H7 (cell line): ENCODE results near the genes ST8SIA6, HACD1, ARL5B and MALRD1.

GRCh38 chr10:17234533-17234936 lies 6.5 kb downstream of the VIM start:
- RAMPAGE, long total RNA: start-site peak on the plus strand at chr10:17234717-17234737, 56 reads

- RAMPAGE, long total RNA: no peak
These were observed 8.2 kb downstream of the VIM start for GRCh38 chr10:17235986-17236953.

DNA sequence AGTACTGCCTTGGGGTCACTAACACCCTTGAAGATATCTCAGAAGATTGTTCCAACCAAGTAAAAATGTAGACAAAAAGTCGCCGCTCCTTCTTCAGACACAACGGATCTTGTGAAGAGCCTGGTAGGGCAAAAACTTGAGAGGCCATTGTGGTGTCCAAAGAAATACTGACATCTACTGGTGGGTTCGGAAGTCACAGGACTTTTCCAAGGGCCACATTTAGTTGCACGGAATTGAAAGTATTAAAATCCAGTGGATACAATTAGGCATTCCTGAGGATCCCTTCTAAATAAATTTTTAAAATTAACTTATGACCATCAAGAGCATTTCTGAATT lies 29.6 kb downstream of the VIM start:
- RAMPAGE, long total RNA: no peak

GRCh38 chr10:17449886-17450381 lies 4.5 kb downstream of the ST8SIA6 start:
- RAMPAGE, long total RNA: no peak

DNA sequence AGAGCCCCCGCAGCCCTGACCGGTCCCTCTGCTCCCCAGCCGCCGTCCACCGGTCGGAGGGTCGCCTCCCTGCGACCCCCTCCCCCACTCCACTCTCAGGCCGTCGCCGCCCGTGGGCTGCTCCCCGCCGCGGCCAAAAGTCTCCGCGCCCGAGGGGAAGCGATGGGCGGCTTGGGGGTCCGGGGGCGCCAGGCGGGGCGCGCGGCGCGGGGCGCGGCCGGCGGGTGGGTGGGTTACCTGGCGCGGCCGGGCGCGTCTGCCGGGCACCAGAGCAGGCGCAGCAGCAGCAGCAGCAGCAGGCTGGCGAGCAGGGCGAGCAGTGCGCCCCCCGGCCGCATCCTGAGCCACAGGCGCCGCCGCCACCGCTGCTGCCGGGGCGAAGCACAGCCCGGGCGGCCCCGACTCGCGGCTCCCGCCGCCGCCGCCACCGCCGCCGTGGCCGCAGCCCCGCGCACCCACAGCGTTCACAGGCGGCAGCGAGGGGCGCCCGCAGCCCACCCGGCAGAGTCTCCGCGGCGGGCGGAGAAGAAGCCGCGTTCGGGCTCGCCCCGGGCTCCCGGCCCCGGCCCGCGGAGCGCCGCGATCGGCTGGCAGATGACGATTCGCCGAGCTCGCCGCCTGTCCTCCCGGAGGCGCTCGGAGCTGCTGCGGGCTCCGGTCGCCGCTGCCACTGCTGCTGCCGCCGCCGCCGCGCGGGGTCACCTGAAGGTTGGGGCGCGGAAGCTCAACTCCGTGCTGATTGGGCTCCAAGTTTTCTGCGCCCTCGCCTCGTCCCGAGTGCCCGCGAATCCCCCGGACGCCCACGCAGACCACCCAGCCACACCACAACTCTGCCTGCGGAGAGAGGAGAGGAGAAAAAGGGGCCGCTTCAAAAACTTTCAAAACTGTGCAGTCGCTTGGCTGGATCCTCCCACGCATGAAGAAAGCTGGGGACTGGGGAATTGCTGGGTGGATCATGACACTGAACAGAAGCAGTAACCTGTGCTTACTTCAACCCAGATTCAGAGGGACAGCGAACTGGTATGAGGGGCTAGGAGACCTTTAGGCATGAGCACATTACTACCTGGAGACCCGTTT lies at the start of gene ST8SIA6:
Gene ST8SIA6 (minus strand): TSS at position 678 of the 1,077 bp plus-strand sequence.
- RAMPAGE, long total RNA: no peak

DNA sequence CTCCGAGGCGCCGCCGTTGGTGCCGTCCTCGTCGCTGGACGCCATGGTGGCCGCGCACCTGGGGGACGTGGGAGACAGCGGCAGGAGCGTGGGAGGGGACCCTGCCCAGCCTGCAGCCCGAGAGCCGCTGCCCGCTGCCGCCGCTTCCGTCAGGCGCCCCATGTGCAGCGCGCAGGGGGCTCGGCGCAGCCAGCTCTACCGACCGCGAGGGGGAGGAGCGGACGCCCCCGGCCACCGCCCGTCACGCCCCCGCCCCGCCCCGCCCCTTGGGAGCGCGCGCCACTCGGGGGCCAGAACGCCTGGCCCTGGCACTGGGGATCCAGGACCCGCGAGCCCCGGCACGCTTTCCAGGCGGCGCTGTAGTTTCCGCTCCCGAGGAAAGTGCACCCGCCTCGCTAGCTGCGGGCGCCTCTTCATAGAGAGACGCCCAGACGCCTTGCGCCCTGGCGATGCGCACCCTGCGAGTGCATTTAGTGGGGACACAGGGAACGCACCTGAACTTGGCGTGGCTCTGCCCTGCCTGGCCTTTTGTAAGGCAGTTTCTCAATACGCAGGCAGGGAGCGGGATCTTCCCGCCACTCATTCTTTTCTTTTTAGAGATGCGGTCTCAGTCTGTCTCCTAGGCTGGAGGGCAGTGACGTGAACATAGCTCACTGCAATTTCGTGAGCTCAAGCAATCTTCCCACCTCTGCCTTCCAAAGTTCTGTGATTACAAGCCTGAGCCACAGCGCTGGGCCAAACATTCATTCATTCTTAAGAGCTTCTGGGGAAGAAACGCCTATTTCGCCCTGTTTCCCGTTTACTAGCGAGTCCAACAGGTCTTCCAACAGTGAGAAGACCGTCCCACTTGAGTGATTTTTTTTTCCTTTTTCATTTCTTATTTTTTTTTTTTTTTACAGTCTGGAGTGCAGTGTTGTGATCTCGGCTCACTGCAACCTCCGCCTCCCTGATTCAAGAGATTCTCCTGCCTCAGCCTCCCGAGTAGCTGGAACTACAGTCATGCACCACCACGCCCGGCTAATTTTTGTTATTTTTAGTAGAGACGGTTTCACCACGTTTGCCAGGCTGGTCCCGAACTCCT lies at the start of gene HACD1:
Gene HACD1 (minus strand): TSS at position 197 of the 1,081 bp plus-strand sequence.
- RAMPAGE, long total RNA: no peak

DNA sequence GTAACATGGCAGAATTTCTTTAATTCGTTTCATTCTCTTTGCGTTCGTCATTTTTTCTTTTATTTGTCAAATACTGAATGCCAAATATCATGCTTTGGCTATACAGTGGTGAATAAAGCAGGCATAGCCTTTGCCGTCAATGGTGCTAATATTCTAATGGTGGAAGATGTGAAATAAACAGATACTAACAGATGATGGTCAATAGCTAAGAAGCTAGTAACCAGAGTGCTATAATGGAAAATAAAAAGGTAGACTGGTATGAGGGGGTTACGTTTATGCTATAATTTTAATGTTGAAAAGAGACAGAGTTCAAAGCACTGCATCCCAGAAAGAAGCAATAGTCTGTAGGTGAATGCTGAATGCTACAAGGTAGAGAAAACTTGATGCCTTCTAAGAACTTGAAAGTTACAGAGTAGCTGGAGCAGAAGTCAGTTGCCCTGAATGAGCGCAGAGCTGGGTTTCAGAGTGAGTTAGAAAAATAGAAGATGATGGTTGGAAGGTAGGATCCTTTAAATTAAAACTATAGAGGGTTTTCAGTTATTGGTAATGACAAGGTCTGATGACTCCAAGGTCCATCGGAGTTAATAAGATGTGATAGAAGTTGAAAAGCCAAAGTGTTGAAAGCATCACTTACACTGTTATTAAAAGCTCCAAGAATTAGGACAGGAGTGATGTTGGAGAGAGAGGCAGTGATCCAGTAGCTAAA lies 23.7 kb downstream of the STAM start:
- RAMPAGE, long total RNA: no peak

DNA sequence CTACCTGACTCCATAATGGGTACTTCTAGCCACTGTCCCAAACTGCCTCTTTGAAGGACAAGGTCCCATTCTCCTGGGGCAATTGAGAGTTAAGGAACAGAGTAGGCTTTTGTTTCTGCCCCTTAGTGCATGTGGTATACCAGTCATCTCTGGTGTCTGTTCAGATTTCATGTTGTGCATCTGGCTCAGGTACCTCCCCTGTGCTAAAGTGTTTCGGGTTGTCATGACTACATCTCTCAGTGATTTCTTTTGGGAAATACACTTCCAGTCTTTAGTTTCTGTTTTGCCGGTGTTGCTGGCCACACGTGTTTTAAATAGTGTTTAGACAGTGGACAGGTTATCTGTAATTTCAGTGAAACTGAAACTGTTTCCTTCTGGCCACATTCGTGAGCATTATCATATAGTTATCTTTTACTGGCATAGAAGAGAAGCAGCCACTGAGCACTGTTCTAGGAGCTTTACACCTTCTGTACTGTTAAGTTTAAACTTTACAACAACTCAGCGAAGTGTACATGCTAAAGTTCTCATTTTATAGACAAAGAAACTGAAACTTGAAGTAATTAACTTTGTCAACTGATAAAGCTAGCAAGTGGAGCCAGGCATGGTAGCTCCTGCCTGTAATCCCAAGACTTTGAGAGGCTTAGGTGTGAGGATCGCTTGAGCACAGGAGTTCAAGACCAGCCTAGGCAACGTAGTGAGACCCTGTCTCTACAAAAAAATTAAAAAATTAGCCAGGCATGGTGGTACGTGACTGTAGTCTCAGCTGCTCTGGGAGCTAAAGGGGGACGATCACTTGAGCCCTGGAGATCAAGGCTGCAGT lies 4.9 kb downstream of the TMEM236 start:
- RAMPAGE, long total RNA: no peak

- RAMPAGE, long total RNA: no peak
These were observed 19.2 kb downstream of the TMEM236 start for GRCh38 chr10:17771153-17771591.

GRCh38 chr10:17891373-17892040 lies 60.2 kb upstream of the SLC39A12 start:
- RAMPAGE, long total RNA: no peak

- RAMPAGE, long total RNA: no peak
These were observed 2.0 kb downstream of the CACNB2 start for GRCh38 chr10:18142200-18142622.

DNA sequence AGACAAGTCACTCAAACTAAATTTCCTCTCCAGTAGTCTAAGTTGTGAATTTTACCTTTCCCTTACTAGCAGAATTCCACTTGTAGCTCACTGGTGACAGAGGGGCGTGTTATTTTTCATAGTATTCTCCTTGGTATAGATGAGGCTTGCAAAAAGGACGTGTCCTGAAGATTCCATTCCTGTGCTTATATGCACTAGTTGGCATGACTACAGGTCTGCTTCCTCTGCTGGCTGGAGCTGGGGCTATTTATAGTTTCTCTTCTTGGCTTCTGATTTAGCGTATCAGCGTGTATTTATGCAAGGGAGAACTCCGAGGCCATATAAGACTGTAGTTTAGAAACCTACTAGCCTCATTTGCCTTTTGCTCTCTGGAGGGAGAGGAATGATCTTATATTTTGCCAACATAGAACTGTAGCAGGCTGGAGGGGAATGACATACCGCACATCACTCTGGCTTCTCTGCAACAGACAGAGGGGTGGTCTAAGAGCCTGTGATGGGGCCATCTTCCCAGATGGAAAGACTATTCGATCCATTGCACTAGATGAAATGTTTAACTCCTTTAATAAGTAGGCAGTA lies 39.7 kb downstream of the CACNB2 start:
- RAMPAGE, long total RNA: no peak

GRCh38 chr10:18215174-18215435 lies 74.9 kb downstream of the CACNB2 start:
- RAMPAGE, long total RNA: no peak

DNA sequence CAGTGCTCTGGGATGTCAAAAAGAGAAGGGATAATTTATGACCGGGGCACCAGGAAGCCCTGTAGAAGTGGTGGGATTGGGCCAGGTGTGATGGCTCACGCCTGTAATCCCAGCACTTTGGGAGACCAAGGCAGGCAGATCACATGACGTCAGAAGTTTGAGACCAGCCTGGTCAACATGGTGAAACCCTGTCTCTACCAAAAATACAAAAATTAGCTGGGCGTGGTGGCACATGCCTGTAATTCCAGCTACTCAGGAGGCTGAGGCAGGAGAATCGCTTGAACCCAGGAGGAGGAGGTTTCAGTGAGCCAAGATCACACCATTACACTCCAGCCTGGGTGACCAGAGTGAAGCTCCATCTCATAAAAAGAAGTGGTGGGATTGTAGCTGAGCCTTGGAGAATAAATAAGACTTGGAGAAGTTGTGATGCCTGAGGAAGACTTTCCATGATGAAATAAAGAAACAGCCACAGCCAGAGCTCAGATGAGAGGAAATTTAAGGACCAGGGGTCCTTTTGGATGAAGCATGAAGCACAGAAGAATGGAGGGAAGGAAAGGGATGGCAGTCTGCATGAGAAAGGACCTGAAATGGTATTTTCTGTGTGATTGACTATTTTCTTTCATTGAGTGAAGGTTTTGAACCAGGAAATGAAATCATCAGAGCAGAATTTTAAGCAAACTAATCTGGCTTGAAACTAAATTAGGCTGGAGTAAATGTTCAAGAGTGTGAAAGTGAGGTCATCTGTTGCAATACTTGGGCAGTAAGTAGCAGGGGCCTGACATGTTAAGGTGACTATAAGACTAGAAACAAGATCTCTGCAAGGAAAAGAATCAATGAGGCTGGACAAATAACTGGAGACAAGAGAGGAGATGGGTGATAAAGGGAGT lies 205.5 kb downstream of the NSUN6 start:
- RAMPAGE, long total RNA: no peak

DNA sequence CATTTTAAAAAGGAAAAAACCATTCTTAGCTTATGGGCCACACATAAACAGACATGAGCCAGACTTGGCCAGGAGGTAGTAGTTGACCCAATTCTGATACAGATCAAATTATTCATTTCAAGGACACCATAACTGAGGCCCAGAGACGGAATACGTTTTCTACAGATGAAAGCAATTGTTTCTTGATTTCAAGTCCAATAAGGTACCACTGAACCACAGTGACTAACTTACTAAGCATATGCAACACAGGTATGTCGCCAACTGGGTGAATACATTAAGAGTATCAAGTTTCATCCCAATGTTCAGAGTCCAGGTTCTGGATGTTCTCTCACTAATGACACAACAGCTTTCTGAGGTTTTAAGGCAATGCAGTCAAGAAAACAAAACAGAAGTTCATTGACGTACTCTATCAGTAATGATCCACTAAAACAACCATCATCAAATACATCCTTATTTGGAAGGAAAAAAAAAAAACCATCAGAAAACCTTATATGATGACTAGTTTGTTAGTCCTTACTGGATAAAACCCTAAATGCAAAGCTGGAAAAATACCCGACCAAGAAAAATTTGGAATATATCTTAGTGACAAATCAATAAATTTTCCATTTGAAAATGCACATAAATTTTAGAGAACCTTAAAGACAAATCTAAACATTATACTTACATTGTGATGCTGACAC lies 35.7 kb downstream of the NSUN6 start:
- RAMPAGE, long total RNA: no peak

GRCh38 chr10:18658780-18659880 lies at the start of gene ARL5B:
Gene ARL5B (plus strand): TSS chr10:18659431.
- RAMPAGE, long total RNA: no peak

- RAMPAGE, long total RNA: no peak
These were observed 78.2 kb downstream of the ARL5B start for GRCh38 chr10:18737433-18737747.

DNA sequence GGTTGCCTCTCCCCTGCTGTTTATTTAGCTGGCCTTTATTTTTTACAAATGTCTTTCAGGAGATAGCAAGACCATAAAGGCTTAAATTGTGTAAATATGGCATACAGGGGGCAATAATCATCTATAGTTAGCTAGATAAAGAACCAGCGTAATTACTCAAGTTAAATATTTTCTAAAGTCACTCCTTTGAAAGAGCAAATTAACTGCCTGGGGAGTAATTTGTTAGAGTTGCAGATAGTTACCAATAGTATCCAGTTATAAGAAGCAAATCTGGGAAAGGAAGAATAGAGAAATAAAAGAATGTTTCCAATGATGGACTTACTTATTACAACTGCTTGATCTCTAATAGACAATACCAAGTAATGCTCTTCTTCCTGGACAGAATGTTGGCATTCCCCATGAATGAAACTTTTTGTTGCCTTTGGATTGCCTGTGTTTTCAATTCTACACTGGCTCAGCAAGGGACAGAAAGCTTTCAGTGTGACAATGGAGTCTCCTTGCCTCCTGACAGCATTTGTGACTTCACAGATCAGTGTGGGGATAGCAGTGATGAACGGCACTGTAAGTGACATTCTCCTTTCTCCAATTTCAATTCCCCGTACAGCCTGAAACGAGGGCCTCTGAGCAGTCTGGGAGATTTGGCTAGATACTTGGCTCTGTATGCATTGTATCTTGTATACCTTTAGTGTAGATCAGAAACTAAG lies at the start of gene MALRD1:
Gene MALRD1 (plus strand): TSS at position 225 of the 704 bp plus-strand sequence.
- RAMPAGE, long total RNA: no peak

- RAMPAGE, long total RNA: no peak
These were observed 185.4 kb downstream of the PLXDC2 start for GRCh38 chr10:20001595-20002142.

DNA sequence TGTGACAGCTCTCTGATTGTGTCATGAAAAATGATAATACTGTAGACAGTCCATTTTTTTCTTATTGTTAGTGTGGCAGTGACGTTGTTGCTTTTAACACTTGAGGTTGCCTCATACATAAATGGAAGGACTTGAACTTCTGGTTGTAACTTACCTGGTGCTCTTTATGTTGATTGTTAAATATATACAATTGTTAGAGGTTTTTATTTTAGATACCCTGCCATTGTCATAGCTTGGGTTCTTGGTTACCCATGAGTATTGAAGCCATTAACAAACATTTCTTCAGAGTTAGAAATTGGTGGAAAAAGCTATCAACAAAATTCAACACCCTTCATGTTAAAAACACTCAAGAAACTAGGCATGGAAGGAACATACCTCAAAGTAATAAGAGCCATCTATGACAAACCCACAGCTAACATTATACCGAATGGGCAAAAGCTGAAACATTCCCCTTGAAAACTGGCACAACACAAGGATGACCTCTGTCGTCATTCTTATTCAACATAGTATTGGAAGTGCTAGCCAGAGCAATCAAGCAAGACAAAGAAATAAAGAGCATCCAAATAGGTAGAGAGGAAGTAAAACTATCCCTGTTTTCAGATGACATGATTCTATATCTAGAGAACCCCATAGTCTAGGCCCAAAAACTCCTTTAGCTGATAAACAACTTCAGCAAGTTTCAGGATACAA lies 232.7 kb downstream of the PLXDC2 start:
- RAMPAGE, long total RNA: no peak